Bronchus (tissue), 1 donor: ENCODE measurements around the genes ZNF765 and LILRB2.

GRCh38 chr19:53138851-53139739, 6.4 kb upstream of the ZNF415 start:
- PRO-cap: no peak

DNA sequence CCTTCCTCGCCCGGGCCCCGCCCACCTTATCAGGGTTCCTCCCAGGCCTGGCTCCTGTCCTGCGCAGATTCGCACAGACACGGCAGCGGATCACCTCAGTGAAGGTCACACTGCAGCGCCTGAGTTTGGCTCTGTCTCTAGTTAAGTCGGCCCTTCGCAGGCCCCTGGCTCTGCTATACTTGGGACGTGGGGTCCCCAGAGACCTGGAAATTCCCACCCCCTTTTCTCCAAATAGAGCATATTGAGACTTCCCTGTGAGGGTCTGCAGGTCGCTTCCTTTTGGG, 7.2 kb upstream of the ZNF525 start:
- PRO-cap: no peak

DNA sequence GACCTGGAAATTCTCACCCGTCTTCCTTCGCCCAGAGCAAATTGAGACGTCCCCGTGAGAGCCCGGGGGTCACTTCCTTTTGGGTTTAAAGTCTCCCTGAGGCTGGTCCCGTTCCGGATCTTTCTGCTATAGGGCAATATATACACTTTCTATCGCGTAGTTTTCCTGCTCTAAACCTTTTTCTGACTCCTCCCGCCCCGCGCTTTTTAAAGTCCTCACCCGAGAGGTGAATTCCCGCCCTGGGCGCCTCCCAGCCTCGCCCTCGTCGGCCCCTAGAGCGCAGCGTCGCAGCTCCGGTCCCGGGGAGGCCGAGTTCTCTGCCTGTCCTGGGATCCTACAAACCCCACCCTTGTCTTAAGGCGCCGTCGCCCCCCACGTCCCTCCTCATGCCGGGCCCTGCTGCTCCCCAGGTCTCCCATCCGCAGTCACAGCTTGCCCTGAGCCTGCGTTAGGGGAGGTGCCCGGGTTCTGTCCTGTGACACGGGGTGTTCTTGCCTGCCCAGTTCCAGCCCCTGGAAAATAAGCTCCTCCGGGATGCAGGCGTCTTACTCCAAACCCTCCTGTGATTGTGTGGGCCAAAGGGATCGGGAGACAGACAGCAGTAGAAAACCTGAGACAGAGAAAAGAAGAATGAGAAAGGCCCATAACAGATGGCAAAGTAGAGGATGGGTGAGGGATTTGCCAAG, 479 bp downstream of the ZNF525 start:
- PRO-cap: no peak

GRCh38 chr19:53394372-53395254, at the start of gene ZNF765:
Gene ZNF765, plus strand, starts transcription at chr19:53395149.
- PRO-cap: unidirectional peak, minus-strand start at chr19:53394790; bidirectional peak, plus-strand start at chr19:53395149, minus-strand start at chr19:53394978

DNA sequence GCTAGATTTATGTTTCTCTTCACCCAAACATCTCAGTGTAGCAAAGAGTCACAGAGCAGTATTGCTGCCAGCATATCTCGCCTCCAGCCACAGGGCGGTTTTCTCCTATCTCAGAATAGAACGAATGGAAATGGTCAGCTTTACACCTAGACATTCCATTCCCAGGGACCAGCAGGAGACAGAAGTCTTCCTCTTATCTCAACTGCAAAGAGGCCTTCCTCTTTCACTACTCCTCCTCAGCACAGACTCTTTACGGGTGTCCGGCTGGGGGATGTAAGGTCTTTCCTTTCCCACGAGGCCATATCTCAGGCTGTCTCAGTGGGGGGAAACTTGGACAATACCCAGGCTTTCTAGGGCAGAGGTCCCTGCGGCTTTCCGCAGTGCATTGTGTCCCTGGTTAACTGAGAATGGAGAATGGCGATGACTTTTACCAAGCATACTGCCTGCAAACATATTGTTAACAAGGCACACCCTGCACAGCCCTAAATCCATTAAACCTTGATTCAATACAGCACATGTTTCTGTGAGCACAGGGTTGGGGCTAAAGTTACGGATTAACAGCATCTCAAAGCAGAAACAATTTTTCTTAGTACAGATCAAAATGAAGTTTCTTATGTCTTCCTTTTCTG, 1.2 kb downstream of the ZNF813 start:
- PRO-cap: no peak

DNA sequence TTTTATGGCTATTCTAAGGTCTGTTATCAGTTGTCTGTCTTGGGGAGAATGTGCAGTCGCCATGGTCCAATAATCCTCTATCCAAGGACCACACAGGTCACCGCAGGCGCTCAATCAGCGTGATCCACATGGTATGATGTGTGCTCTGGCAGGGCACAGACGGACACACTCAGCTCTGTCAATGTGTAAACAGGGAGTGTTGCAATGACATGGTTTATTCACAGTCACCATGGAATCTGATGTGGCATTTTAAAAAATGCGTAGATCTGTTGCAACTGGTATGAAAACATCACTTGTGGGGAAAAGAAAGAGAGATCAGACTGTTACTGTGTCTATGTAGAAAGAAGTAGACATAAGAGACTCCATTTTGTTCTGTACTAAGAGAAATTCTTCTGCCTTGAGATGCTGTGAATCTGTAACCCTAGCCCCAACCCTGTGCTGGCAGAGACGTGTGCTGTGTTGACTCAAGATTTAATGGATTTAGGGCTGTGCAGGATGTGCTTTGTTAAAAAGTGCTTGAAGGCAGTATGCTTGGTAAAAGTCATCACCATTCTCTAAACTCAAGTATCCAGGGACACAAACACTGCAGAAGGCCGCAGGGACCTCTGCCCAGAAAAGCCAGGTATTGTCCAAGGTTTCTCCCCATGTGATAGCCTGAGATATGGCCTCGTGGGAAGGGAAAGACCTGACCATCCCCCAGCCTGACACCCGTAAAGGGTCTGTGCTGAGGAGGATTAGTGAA, 30.0 kb downstream of the ZNF813 start:
- PRO-cap: no peak

DNA sequence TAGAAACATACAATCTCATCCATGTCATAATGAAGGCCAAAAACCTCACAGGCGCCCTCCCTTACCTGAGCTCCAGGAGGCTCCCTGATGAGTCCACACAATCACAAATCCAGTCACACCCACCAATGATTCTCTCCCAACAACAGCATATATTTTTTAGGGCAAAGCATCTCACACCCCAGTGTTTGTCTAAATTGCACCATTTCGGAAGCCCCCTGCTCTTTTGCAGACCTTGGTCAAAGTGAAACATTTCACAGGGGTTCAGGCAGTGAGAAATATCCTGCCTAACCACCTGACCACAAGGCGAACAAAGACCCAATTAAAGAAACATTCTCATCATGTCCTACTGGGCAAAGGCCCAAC, 18.8 kb upstream of the ZNF331 start:
- PRO-cap: no peak

GRCh38 chr19:53554328-53555516, 16.8 kb downstream of the ZNF331 start:
- PRO-cap: bidirectional peak, plus-strand start at chr19:53554616, minus-strand start at chr19:53554456

DNA sequence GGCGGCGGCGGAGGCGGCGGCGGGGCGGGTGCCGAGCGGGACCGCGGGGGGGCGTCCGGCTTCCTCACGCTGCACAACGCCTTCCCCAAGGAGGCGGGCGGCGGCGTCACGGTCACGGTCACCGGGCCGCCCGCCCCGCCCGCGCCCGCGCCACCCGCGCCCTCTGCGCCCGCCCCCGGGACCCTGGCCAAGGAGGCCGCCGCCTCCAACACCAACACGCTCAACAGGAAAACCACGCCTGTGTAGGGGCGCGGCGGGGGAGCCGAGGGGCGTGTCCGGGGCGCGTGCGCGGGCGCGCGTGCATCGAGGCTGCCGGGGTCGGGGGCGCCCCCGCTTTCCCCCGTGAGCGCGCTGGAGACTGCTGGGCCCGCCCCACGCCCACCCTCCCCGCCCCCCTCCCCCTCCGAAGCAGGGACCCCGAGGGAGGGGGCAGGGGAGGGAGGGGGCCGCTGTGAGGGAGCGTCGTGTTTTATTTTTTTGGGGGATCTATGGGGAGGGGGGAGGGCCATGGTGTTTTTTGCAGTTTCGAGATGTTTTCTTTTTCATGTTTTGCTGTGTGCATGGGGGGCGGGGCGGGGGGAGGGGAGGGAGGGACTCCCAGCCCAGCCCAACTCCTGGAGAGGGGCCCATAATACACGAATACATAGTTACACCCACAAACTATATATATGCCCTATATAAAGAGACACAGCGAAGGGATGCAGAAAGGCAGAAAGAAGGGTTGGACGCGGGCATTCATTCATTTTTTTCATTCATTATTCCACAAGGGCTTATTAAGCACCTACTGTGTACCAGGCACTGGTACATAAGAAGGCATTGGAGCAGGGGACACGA, 8.6 kb upstream of the CACNG6 start:
- PRO-cap: no peak

GRCh38 chr19:54145233-54146465, 8.1 kb downstream of the CNOT3 start:
- PRO-cap: no peak

DNA sequence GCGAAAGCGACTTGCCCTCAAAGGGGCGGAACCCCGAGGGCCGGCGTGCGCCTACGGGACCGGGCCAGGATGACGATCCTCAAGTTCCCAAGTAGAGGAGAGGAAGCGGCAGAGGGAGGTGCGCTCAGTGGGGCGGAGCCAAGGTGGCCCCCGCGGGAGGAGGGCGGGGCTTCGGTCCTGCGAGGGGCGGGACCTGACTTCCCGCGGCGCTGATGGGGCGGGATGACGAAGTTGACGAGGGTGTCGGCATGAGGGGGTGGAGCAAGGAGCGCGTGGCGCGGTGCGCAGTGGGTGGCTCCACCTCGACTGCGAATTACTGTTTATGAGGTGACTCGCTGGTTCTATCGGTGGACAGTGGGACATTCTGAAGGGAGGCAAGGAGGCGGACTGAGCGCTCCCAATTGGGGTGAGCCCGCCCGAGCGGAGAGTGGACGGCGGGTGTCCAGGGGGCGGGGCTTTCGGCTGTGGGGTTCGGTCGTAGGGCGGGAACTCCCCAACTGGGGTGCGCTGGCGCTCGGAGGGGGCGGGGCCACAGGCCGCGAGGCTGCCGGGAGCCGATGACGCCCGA, 749 bp upstream of the MBOAT7 start:
- PRO-cap: bidirectional peak, plus-strand start at position 264 of the sequence, minus-strand start at position 89 of the sequence; bidirectional peak, plus-strand start outside the sequence, minus-strand start at position 499 of the sequence

GRCh38 chr19:54252366-54252806, 4.7 kb downstream of the LILRB5 start:
- PRO-cap: no peak

DNA sequence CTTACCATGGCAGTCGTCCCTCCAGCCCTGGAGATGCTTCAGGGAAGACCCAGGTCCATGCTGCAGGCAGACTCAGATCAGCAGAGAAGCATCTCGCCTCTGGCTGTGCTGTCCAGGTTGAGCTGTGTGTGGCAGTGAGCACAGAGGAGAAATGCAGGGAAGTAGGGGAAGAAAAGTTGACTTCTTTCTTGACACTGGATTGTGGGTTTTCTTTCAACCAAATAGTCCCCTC, at the start of gene LILRB2:
TSS of gene LILRB2 (minus strand) at position 155 of the 232 bp plus-strand sequence.
- PRO-cap: no peak

DNA sequence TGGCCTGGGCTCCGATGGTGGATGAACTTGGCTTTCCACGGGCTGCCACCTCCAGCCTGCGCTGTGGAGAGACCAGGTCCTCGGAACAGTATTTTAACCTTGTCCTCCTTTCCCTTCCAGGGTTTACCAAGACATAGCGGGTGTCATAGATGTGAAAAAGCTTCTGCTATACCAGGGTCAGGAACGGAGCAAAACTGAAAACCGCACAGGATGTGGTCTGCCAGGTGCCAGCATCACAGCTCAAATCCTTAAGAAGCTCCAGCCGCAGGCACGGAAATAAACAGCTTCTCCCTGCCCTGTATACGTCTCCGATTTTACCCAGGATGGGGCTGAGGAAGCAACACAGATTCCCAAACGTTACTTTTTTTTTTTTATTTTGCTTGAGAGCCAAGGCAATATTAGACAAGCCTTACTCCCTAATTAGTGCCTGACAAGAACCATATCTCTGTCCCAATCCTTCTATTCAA, 5.7 kb upstream of the LAIR1 start:
- PRO-cap: no peak

DNA sequence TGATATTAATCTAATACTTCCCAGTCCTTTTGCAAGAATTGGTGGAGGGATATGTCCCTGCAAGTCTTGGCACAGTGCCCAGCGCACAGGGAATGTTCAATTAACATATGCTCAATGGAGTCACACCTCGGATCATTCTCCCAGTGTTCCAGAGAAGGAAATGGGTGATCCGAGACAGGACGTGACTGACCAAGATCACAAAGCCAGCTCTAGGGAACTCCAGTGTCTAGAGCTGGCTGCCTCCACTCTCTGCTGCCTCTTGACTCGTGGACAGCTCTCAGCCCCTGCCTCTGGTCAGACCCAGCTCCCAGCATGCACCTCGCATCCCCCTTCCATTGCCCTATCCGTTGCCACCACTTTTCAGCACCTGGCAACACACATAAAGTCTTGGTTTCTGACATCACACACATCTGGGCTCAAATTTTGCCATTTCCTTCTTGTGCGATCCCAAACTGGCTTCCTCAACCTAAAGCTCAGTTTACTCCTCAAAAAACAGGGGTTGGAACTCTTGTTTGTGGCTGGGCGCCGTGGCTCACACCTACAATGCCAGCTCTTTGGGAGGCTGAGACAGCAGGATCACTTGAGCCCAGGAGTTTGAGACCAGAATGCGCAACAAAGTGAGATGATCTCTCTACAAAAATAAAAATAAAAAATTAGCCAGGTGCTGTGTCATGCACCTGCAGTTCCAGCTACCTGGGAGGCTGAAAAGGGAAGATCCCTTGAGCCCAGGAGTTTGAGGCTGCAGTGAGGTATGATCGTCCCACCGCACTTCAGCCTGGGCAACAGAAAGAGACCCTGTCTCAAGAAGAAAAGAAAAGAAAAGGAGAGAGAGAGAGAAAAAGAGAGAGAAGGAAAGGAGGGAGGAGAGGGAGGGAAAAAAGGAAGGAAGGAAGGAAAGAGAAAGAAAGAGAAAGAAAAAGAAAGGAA, 3.3 kb downstream of the CDC42EP5 start:
- PRO-cap: no peak

GRCh38 chr19:54471426-54471825, 1.7 kb downstream of the CDC42EP5 start:
- PRO-cap: no peak

- PRO-cap: no peak
Measured at GRCh38 chr19:54593807-54594382, 463 bp downstream of the LILRA1 start.

DNA sequence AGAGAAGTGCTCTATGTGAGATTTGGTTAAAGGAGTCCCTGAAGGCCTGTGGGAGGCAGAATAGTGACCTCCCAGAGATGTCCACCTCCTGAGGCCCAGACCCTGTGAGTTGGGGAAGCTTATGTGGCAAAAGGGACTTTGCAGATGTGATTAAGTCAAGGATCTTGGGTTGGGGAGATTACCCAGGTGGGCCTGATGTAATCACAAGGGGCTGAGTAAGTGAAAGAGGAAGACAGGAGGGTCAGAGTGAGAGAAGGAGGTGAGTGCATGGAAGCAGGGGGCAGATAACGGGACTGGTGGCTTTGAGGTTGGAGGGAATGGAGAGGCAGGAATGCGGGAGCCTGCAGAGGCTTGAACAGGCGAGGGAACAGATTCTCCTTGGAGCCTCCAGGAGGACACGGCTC, 698 bp upstream of the LILRB4 start:
- PRO-cap: no peak

DNA sequence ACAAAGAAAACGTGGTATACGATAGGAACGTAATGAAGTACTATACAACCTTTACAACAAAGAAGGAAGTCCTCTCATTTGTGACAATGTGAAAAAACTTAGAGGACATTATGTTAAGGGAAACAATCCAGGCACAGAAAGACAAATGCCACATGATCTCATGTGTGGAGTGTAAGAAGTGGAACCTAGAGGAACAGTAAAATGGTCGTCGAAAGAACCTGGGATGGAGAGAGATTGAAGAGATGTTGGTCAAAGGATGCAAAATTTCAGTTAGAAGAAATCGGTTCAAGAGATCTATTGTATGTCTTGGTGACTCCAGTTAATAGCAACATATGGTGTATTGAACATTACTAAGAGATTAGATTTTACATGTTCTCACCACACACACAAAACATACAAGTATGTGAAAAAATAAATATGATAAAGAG, 2.2 kb upstream of the KIR2DL4 start:
- PRO-cap: no peak

- PRO-cap: no peak
Measured at GRCh38 chr19:54889450-54889651, 15.3 kb downstream of the FCAR start.